Measurements from ENCODE around the genes CIAPIN1, DOK4 and ADGRG1.

GRCh38 chr16:56936884-56937341 lies 5.0 kb downstream of the HERPUD1 start:
- RRBS: no CpG with 5 or more reads among the region's 6 CpGs

- RRBS: no CpG with 5 or more reads among the region's 4 CpGs
Measured at GRCh38 chr16:56988187-56988700, 1.1 kb upstream of the NLRC5 start.

DNA sequence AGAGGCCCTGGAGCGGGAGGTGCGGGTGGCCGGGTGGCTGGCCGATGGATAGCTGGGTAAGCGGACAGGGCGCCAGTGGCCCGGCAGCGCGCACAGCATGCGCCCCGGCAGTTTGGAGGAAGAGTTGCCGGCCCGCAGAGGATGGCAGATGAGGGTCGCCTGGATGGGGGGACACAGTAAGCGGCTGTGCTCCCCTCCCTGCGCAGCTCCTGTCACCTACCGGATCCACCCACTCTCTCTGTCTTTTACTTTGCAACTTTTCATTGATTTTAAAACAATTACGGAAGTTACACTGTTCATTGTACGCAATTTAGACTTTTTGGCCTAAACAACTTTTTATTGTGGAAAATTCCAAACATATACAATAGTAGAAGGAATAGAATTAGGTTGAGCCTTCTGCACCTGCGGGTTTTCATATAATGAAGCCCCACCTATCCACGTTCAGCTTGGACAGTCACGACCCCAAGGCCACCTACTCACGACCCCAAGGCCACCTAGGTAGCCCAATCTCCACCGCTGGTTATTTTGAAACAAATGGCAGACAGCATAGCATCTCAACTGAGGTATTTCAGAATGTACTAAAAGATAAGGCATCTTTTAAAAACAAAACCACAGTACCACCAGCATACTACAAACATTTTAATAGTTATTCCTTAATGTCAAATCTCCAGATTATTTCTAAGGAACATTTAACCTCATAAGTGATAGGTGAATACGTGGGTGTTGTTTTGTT lies 531 bp downstream of the NLRC5 start:
- RRBS: 2% methylated on average over 12 of the region's 25 CpGs

- RRBS: no CpG with 5 or more reads among the region's 14 CpGs
Measured at GRCh38 chr16:57045635-57046284, 46.6 kb upstream of the CPNE2 start.

GRCh38 chr16:57299452-57300309 lies 15.2 kb upstream of the PLLP start:
- RRBS: no CpG with 5 or more reads among the region's 43 CpGs

- RRBS: no CpG with 5 or more reads among the region's 8 CpGs
Measured at GRCh38 chr16:57417955-57418505, 13.5 kb downstream of the CCL17 start.

GRCh38 chr16:57446425-57447614 lies at the start of gene CIAPIN1:
Gene CIAPIN1, minus strand, starts transcription at chr16:57447385.
- RRBS: 2% methylated on average over 41 of the region's 74 CpGs

GRCh38 chr16:57480186-57480728 lies 6.0 kb downstream of the DOK4 start:
- RRBS: 79% methylated on average over 5 of the region's 12 CpGs

- RRBS: 2% methylated on average over 52 of the region's 75 CpGs
Measured at GRCh38 chr16:57485834-57486928, at the start of gene DOK4. Gene DOK4, minus strand, starts transcription at chr16:57486493.

DNA sequence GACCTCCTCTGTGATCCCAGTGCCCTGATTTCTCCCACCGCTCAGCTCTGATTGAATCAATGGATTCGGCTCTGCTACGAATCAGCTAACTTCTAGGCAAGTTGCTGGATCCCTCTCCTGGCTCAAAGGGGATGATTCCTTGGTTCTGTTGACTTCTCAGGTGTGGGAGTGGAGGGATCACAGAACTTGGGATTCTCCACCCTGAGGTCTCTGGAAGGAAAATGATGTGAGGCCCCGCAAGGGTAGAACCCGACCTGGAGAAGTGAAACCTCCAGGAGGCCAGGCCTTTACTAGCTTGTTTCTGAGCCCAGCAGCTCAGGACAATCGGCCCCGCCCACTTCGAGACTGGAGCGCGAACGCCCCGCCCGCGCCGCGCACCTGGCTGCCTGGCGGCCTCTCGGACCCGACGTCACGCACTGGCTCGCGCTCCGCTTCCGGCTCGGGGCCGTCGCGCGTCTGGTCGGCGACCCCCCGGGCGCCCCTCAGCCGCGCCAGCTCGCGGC lies 8.1 kb downstream of the CCDC102A start:
- RRBS: 97% methylated on average over 9 of the region's 38 CpGs

DNA sequence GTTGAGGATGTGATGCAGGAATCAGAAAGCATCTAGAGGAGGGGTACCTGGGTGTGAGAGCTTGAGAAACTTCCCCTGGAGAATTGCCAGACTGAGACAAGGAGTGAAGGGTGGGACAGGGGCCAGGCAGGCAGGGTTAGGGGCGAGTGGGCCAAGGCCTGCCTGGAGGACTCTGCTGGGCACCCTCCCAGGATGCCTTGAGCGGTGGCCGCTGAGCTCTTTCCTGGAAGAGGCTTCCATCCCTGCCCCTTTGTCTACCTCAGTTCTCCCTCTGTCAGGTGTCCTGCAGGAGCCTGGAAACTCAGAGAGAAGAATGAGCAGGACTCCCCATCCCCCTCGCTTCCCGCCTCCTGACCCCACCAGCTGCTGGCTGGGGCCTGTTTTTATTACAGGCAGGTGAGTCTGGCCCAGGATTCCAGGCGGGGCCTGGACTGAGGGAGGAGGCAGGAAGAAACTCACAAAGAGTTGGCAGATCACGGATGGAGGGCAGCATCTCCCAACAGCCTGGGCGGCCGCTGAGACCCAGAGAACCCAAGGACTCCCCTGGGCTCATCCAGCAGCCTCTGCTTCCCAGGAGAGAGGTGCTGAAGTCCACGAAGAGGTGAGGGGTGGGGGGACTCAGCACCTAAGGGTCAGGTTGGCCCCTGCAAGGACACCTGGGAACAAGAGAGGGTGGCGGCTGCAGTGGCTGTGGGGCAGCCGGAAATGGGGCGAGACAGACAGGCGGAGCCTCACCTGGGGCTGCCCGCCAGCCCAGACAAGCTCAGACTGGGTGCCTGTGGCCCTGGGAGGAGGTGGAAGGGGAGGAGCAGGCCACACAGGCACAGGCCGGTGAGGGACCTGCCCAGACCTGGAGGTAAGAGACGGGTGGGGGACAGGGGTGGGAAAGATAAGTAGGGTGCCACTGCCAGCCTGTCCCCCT lies 8.9 kb upstream of the ADGRG1 start:
- RRBS: no CpG with 5 or more reads among the region's 17 CpGs

DNA sequence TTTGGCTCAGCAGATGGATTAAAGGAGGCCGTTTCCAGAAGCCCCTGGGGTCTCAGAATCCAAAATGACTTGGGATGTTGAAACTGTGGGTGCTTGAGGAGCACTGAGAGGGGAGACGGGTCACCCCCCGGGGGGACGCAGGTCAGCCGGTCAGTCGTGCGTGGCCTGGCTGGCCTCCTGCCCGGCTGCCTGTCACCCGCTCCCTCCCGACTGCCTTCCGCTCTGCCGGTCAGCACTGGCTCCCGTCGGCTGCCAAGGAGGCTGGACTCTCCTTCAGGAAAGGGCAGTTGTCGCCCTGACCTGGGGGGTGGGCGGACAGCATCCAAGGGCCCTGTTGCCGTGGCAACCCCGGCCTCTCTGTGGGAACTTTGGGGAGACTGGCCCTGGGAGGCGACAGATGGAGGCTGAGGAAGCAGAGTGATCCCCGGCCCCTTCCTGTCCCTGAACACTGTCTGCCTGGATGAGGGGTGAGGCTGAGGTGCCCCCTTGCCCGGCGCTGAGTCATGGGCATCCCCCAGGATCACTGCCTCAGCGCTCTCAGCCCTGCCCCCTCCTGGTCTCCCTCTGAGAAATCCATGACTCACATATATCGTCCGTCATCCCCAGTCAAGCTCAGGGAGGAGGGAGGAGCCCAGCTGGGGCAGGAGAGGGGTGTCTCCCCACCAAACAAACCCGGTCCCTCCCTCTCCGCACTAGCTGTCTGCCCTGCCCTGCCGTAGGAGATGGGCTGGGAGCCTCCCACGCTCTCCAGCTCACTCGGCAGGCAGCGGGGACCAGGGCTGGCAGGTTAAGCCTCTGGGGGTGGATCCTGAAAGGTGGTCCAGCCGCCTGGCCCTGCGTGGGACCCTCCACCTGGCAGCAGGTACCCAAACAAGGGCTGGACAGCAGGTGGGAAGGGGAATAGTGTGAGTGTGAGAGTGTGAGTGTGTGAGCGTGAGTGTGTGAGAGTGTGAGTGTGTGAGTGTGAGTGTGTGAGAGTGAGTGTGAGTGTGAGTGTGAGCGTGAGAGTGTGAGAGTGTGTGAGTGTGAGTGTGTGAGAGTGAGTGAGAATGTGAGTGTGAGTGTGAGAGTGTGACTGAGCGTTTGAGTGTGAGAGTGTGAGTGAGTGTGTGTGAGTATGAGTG lies at the start of gene ADGRG1:
Gene ADGRG1, plus strand, starts transcription at position 690 of the 1,124 bp plus-strand sequence.
- RRBS: 42% methylated on average over 7 of the region's 36 CpGs

DNA sequence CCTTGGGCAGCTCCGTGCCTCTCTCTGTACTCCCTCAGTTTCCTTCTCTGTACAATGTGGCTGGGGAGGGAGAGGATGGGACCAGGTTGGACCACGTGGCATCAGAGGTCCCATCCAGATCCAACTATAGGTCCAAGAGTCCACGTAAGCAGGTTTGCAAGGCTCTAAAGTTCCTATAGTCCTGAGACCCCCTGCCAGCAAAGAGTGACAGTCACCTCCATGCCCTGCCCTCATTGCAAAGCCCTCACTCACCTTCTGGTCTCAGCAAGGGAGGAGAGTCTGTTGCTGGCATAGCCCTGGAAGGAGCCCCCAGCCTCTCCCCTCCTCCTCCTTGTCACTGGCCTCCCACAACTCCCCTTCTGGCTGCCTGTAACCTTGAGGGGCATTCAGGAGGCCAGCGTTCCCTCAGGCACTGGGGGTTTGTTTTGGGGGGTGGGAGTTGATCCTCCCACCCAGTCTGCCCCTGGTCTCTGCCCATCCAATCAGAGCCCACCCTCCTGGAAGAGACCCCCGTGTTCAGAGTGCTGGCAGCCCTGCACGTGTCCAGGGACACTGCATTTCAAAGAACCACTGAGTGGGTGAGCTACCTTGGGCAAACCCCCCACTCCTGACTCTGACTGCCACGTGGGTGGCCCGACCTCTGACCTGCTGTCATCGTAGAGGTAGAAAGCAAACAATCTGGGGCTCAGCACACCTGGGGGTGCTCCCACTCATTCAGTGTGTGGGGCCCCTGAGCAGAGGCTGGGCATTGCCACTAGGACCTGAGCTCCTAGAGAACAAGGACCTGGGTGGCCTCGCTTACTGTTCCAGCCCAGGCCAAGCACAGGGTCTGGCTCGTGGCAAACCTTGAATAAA lies 5.9 kb upstream of the DRC7 start:
- RRBS: no CpG with 5 or more reads among the region's 11 CpGs

GRCh38 chr16:57776610-57777197 lies 25.6 kb downstream of the KIFC3 start:
- RRBS: no CpG with 5 or more reads among the region's 4 CpGs

GRCh38 chr16:57799307-57800148 lies 2.8 kb downstream of the KIFC3 start:
- RRBS: no CpG with 5 or more reads among the region's 8 CpGs

GRCh38 chr16:57810192-57810721 lies 8.0 kb upstream of the KIFC3 start:
- RRBS: no CpG with 5 or more reads among the region's 11 CpGs

DNA sequence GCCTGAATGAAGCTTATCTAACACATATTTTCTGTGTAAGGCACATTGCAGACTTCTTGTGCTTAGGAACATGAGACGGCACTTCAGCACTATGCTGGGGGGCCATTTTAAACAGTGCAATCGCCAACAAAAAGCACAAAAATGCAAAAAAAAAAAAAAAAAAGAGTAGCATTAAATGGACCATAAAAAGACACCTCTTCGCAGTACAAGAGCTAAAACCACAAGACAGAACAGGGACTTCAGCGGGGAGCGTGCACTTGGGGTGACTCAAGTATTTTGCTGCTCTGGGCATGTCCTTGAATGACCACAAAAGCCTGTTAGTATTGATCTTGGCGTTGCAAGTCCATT lies 79.0 kb downstream of the CNGB1 start:
- RRBS: no CpG with 5 or more reads among the region's 6 CpGs

GRCh38 chr16:57916101-57916565 lies 54.8 kb downstream of the CNGB1 start:
- RRBS: no CpG with 5 or more reads among the region's 7 CpGs

GRCh38 chr16:58115463-58116105 lies 13.6 kb downstream of the CFAP20 start:
- RRBS: no CpG with 5 or more reads among the region's 3 CpGs

GRCh38 chr16:58119232-58120006 lies 9.8 kb downstream of the CFAP20 start:
- RRBS: no CpG with 5 or more reads among the region's 16 CpGs

All from GM19240 (cell line).